Occipital lobe (tissue), 2 donors: ENCODE data around the gene GEMIN6.

DNA sequence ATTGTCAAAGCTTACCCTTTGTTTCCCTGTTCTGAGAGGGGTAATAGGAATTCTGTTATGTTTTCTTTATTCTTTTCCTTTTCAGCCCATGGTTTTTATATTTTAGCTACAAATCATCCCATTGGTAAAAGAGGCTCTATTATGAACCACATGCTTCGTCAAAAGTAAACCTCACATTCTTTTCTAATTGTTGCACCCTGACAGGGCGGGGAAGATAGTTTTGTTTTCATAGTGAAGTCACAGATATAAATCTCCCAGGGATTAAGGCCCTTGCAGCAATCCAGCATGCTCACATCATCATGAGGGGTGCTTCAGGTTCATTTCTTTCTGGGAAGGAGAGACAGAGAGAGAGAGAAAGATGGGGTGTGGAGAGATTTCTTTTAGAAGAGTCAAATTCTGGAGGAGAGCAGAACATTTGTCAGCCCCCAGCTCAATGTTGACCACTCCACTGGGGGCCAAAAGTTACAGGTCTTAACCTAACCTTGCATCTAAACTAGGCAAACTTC is 124.5 kb upstream of the CDC42EP3 start:
- RAMPAGE, long total RNA, result no peak

DNA sequence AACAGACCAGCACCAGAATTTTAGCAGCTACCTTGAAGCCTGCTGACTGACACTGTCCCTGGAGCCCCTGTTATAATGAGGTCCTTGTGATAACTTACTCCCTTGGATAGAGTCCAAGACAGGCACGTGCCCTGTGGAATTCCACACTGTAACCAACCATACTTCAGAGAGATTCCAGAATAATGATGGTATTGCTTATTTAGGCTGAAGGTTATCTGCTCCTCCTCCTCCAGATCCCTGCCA is 97.1 kb upstream of the RMDN2 start:
- RAMPAGE, long total RNA, result no peak

- RAMPAGE, long total RNA, result no peak
Measured at GRCh38 chr2:37962268-37962724, 37.2 kb downstream of the RMDN2 start.

DNA sequence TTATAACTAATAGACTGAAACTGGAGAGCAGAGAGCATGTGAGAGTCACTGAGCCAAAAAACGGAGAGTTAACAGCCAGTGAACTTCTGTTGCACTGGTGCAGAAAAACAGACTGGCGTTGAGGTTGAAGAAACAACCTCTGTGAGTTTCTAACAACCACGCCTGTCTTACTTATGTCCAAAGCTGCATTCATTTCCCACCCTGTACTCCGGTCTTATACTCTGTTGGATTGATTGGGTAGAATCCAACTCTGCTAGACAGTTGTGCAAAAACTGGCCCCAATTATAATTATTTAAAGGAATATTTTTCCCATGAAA is 9.5 kb downstream of the CYP1B1 start:
- RAMPAGE, long total RNA, result no peak

- RAMPAGE, long total RNA, result no peak
Measured at GRCh38 chr2:38070300-38071034, 5.5 kb downstream of the CYP1B1 start.

- RAMPAGE, long total RNA, result no peak
Measured at GRCh38 chr2:38129284-38129960, 53.5 kb upstream of the CYP1B1 start.

GRCh38 chr2:38375454-38376007 is 1.5 kb downstream of the ATL2 start:
- RAMPAGE, long total RNA, result no peak

GRCh38 chr2:38534864-38535820 is 67.6 kb downstream of the HNRNPLL start:
- RAMPAGE, long total RNA, result no peak

DNA sequence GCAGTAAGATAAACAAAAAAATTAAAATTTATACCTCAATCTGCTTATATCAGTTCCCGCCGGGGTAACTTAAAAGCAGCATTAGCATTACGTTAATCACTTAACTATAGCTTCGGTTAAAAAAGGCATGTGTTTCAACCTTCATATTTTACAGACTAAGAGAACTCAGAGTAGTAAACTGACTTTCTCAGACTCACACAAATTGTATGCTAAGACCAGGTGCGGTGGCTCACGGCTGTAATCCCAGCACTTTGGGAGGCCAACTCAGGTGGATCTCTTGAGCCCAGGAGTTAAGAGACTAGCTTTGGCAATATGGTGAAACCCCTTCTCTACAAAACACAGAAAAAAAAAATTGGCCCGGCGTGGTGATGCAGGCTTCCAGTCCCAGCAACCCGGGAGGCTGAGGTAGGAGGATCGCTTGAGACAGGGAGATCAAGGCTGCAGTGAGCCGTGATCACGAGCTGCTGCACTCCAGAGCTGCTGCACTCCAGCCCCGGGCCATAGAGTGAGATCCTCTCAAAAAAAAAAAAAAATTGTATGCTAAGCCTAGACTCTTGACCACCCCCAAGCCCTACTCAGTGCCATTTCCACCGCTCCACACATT is 2.4 kb downstream of the HNRNPLL start:
- RAMPAGE, long total RNA, result no peak

DNA sequence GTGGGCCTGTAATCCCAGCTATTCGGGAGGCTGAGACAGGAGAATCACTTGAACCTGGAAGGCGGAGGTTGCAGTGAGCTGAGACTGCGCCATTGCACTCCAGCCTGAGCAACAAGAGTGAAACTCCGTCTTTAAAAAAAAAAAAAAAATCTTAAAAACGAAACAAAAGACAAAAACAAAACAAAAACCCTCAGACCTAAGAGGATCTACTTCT is 16.8 kb downstream of the GALM start:
- RAMPAGE, long total RNA, result no peak

DNA sequence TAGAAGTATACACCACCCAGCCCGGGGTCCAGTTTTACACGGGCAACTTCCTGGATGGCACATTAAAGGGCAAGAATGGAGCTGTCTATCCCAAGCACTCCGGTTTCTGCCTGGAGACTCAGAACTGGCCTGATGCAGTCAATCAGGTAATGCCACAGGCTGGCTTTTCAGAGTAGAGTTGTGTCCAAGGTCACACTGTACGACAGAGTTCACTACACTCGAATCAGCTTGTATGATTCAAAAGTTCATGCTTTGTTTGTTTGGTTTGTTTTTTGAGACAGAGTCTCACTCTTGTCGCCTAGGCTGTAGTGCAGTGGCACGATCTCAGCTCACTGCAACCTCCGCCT is 19.4 kb downstream of the SRSF7 start:
- RAMPAGE, long total RNA, result no peak

- RAMPAGE, long total RNA, result start-site peak on the plus strand at chr2:38778205-38778232, 358 and 288 reads in 2 replicates
Measured at GRCh38 chr2:38778032-38778299, at the start of gene GEMIN6. TSS of gene GEMIN6 (plus strand) at chr2:38778210.

DNA sequence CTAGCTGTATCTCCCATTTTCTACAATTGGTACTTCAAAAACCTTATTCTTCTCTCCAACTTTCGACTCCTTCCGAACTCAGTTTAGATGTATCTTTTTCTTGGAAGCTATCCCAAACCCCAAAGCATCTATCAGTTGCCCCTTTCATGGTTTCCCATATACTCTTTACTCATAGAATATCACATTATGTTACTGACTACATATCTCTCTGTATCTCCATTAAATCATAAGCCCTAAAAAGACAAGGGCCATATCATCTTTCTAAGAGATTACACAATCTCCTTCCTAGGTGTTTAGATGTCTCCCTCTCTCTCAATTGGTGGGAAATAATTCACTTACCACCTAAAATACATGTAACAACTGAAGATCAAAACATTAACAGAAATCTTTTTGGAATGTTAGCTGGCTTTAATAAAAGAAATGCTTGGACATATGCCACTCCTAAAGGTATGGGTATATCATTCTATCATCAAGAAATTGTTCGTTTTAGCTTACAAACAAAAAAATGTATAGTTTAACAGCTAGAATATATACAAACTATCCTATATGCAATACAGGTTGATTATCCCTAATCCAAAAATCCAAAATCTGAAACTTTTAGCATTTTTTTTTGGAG is 54.3 kb downstream of the SOS1 start:
- RAMPAGE, long total RNA, result no peak

GRCh38 chr2:39107208-39108244 is 13.3 kb downstream of the SOS1 start:
- RAMPAGE, long total RNA, result no peak

GRCh38 chr2:39114665-39115768 is 5.8 kb downstream of the SOS1 start:
- RAMPAGE, long total RNA, result no peak

- RAMPAGE, long total RNA, result no peak
Measured at GRCh38 chr2:39116261-39116812, 4.5 kb downstream of the SOS1 start.

DNA sequence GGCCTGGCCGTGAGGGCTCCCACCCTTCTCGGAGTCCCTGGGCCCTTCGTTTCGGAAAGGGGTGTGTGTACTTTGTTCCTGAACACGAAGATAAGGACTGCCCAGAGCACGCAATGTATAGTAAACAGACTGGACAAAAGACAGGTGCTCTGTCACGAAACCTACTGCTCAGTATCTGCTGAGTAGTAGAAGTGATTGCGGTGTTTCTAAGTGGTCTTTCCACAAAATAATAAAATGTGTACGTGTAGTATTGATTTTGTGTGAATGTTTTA is 371 bp upstream of the SOS1 start:
- RAMPAGE, long total RNA, result no peak

DNA sequence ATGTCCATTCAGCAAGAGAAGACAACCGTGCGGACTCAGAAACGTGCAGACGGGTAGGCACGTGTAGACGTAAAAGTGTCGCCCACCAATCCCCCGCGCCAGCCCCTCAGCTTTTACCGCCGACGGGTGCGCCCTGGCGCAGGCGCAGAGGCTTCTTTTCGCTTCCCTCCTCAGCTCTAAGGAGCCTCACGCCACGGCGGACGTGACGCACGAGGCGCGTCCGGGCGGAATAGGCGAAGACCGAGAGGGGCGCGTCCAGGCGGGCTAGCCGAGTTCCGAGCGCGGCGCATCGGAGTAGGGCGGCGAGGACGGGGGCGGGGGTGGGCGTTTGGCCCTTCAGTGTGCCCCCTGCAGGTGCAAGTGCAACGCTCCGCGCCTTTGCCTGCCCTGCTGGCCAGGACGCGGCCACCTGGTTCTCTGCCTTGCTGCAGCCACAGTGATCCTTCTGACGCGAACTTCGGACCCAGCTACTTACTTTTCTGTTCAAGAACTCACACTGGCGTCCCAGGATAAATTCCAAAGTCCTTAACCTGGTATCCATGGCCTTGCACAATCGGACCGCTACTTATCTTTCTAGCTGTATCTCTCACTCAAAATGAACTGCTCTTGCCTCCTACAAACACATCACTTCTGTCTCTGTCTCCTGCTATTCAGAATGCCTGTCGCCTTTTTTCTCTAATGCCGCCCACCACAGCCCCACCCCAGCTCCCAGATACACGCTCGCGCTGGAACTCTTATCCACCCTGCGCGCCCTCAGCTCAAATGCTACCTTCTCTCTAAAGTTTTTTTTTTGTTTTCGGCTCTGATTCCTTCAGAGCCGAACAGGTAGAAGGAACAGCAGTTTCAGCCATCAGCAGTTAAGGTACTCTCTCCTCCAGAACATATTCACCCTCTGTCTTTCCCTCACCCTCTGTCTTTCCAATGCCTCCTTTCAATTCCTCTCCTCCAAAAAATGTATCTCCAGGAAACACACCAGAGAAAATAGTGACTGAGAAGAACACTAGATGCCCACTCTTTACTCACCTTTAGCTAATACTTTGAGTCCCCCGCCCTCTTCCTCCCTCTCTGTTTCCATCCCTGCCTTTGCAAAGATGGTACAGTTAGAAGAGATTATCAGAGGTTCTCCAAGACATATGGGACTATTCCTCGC is 3.7 kb upstream of the SOS1 start:
- RAMPAGE, long total RNA, result no peak

GRCh38 chr2:39216847-39217374 is 96.1 kb upstream of the SOS1 start:
- RAMPAGE, long total RNA, result no peak

GRCh38 chr2:39664899-39665774 is 580 bp upstream of the TMEM178A start:
- RAMPAGE, long total RNA, result no peak